ENCODE measurements around a stretch of chr9.

- RAMPAGE, long total RNA: no peak
- RRBS, 2 experiments: 2 to 51% methylated on average over 3 of the region's 23 CpGs
CAGE:
- cytosol, long polyA minus RNA: no peak
- cytosol, long polyA plus RNA: no peak
- long polyA plus RNA: no peak
- nucleolus, long total RNA: no peak
- nucleus, long polyA plus RNA: no peak
- nucleus, long total RNA: no peak
Measured at GRCh38 chr9:131423176-131424088, 29.5 kb downstream of the PRRC2B start.

DNA sequence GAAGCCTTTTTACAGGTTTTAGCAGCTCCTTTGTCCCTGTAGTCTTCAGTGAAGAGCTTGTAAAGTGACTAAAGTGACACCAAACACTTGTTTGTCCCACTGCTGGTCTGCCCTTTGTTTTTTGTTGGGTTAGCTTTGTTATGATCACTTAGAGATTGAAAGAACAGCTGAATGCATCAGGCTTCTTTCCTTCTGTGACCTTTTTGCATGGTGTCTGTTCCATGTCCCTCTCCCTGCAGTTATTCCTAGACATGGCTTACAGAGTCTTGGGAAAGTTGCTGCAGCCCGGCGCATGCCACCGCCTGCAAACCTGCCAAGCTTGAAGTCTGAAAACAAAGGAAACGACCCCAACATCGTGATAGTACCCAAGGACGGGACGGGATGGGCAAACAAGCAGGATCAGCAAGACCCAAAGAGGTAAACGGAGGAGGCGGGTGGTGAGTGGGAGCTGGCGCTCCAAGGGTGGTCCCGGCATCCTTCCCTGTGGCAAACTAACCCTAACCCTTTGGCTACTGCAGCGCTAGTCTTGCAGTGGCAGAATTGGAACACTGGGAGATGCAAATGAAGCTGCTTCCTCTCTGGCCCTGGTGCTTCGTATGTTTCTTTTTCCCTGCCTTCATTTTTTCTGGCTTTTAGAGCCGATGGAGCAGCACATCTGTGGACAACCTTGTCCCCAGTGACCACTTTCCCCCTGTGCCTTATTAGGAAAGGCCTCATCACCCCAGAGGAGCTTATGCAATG, 38.7 kb downstream of the PRRC2B start:
- RAMPAGE, long total RNA: no peak
- RRBS, 2 experiments: no CpG with 5 or more reads among the region's 14 CpGs
CAGE:
- cytosol, long polyA minus RNA: no peak
- cytosol, long polyA plus RNA: no peak
- long polyA plus RNA: no peak
- nucleolus, long total RNA: no peak
- nucleus, long polyA plus RNA: no peak
- nucleus, long total RNA: no peak

- RAMPAGE, long total RNA: no peak
- RRBS, 2 experiments: no CpG with 5 or more reads among the region's 34 CpGs
CAGE:
- cytosol, long polyA minus RNA: no peak
- cytosol, long polyA plus RNA: no peak
- long polyA plus RNA: no peak
- nucleolus, long total RNA: start-site peak on the plus strand at chr9:131625927-131625985, 6 reads
- nucleus, long polyA plus RNA: no peak
- nucleus, long total RNA: no peak
Measured at GRCh38 chr9:131625409-131626591, 80.5 kb downstream of the PRRT1B start.

- RAMPAGE, long total RNA: no peak
- RRBS, 2 experiments: no CpG with 5 or more reads among the region's 26 CpGs
CAGE:
- cytosol, long polyA minus RNA: no peak
- cytosol, long polyA plus RNA: no peak
- long polyA plus RNA: no peak
- nucleolus, long total RNA: no peak
- nucleus, long polyA plus RNA: no peak
- nucleus, long total RNA: no peak
Measured at GRCh38 chr9:131628487-131629568, 83.5 kb downstream of the PRRT1B start.

GRCh38 chr9:131657416-131657965, 82.4 kb downstream of the RAPGEF1 start:
- RAMPAGE, long total RNA: no peak
- RRBS, 2 experiments: no CpG with 5 or more reads among the region's 11 CpGs
CAGE:
- cytosol, long polyA minus RNA: no peak
- cytosol, long polyA plus RNA: no peak
- long polyA plus RNA: no peak
- nucleolus, long total RNA: no peak
- nucleus, long polyA plus RNA: no peak
- nucleus, long total RNA: no peak

DNA sequence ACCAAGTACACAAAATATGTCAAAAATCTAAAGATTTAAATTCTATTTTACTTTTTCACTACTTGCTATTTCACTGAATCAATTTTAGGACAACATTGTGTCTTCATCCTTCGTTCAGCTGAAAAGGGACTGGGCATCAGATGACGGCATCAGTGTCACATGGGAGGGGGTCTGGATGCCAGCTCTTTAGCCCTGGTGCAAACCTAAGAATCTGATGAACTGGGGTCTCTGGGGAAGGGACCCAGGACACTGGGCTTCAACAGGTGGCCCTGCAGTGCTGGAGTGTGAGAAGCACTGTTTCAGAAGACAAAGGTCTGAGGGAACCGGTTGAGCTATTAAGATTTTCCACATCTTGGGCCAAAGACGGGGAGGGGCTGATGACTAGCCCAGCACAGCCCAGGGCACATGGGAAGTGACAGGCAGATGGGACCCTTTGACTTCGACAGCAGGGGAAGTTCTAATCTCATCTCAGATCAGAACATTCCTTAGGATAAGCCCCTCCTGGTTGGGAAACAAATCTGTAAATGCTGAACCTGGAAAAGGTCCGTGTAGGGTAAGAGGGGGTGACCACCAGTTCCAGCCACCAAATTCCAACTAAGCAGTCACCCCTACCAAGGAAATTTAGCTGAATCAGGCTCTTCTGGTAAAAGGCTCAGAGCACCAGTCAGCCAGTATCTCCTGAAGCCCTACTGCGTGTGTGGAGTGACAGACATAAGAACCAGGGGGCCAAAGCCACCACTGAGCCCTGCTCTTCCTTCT, 67.4 kb downstream of the RAPGEF1 start:
- RAMPAGE, long total RNA: no peak
- RRBS, 2 experiments: no CpG with 5 or more reads among the region's 7 CpGs
CAGE:
- cytosol, long polyA minus RNA: no peak
- cytosol, long polyA plus RNA: no peak
- long polyA plus RNA: no peak
- nucleolus, long total RNA: no peak
- nucleus, long polyA plus RNA: no peak
- nucleus, long total RNA: no peak

GRCh38 chr9:131677057-131678331, 62.4 kb downstream of the RAPGEF1 start:
- RAMPAGE, long total RNA: no peak
- RRBS, 2 experiments: no CpG with 5 or more reads among the region's 13 CpGs
CAGE:
- cytosol, long polyA minus RNA: no peak
- cytosol, long polyA plus RNA: no peak
- long polyA plus RNA: no peak
- nucleolus, long total RNA: no peak
- nucleus, long polyA plus RNA: no peak
- nucleus, long total RNA: no peak

- RAMPAGE, long total RNA: no peak
- RRBS, 2 experiments: no CpG with 5 or more reads among the region's 8 CpGs
CAGE:
- cytosol, long polyA minus RNA: no peak
- cytosol, long polyA plus RNA: no peak
- long polyA plus RNA: no peak
- nucleolus, long total RNA: no peak
- nucleus, long polyA plus RNA: no peak
- nucleus, long total RNA: no peak
Measured at GRCh38 chr9:131692262-131692913, 47.5 kb downstream of the RAPGEF1 start.

DNA sequence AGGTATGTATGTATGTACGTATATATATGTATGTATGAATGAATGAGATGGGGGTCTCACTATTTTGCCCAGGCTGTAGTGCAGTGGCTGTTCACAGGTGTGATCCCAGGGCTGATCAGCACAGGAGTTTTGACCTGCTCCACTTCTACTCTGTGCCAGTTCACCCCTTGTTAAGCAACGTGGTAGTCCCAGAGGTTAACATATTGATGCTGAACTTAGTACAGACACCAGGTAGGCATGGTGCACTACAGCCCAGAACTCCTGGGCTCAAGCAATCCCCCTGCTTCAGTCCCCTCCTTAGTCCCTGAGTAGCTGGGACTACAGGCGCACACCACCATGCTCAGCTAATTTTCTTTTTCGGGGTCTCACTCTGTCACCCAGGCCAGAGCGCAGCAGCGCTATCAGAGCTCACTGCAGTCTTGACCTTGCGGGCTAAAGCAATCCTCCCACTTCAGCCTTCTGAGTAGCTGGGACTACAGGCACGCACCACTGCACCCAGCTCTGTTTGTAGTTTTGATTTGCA, 14.7 kb downstream of the RAPGEF1 start:
- RAMPAGE, long total RNA: no peak
- RRBS, 2 experiments: no CpG with 5 or more reads among the region's 8 CpGs
CAGE:
- cytosol, long polyA minus RNA: no peak
- cytosol, long polyA plus RNA: no peak
- long polyA plus RNA: no peak
- nucleolus, long total RNA: no peak
- nucleus, long polyA plus RNA: no peak
- nucleus, long total RNA: no peak

- RAMPAGE, long total RNA: no peak
- RRBS, 2 experiments: no CpG with 5 or more reads among the region's 7 CpGs
CAGE:
- cytosol, long polyA minus RNA: no peak
- cytosol, long polyA plus RNA: no peak
- long polyA plus RNA: no peak
- nucleolus, long total RNA: no peak
- nucleus, long polyA plus RNA: no peak
- nucleus, long total RNA: no peak
Measured at GRCh38 chr9:131727237-131727747, 12.6 kb downstream of the RAPGEF1 start.

GRCh38 chr9:131744043-131744913, 4.4 kb upstream of the RAPGEF1 start:
- RAMPAGE, long total RNA: no peak
- RRBS, 2 experiments: no CpG with 5 or more reads among the region's 12 CpGs
CAGE:
- cytosol, long polyA minus RNA: no peak
- cytosol, long polyA plus RNA: no peak
- long polyA plus RNA: no peak
- nucleolus, long total RNA: no peak
- nucleus, long polyA plus RNA: no peak
- nucleus, long total RNA: no peak

GRCh38 chr9:131869169-131869659, 129.3 kb upstream of the RAPGEF1 start:
- RAMPAGE, long total RNA: no peak
- RRBS, 2 experiments: no CpG with 5 or more reads among the region's 9 CpGs
CAGE:
- cytosol, long polyA minus RNA: no peak
- cytosol, long polyA plus RNA: no peak
- long polyA plus RNA: no peak
- nucleolus, long total RNA: no peak
- nucleus, long polyA plus RNA: no peak
- nucleus, long total RNA: no peak

DNA sequence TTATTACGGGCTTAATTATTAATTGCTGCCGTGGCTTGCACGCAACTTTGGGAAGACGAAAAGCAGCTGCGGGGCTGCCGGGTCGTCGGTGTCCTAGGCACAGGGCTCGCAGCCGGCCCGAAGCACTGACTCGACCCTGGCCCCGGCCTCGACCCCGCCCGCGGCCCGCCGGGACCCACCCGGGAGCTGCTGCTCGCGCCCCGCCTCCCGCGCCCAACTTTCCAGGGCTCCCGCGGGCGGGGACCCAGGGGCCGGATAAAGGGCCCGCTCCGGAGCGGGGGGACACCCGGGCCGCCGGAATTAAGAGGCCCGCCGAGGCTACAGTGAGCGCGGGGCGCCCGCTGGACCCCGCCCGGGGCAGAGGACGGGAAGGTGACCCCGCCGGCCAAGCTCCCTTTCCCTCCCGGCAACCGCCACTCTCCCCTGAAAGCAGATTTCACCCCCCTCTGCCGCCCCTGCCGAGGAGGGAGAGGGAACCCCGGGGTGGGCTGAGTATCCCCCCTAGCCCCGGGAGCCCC, 1.3 kb downstream of the NTNG2 start:
- RAMPAGE, long total RNA: no peak
- RRBS, 2 experiments: 5 to 17% methylated on average over 25 to 28 of the region's 52 CpGs
CAGE:
- cytosol, long polyA minus RNA: no peak
- cytosol, long polyA plus RNA: no peak
- long polyA plus RNA: no peak
- nucleolus, long total RNA: no peak
- nucleus, long polyA plus RNA: no peak
- nucleus, long total RNA: no peak

- RAMPAGE, long total RNA: no peak
- RRBS, 2 experiments: no CpG with 5 or more reads among the region's 19 CpGs
CAGE:
- cytosol, long polyA minus RNA: no peak
- cytosol, long polyA plus RNA: no peak
- long polyA plus RNA: no peak
- nucleolus, long total RNA: no peak
- nucleus, long polyA plus RNA: no peak
- nucleus, long total RNA: no peak
Measured at GRCh38 chr9:132213956-132214638, 52.2 kb downstream of the NTNG2 start.

GRCh38 chr9:132315198-132316301, 39.2 kb downstream of the SETX start:
- RAMPAGE, long total RNA: no peak
- RRBS, 2 experiments: no CpG with 5 or more reads among the region's 8 CpGs
CAGE:
- cytosol, long polyA minus RNA: no peak
- cytosol, long polyA plus RNA: no peak
- long polyA plus RNA: no peak
- nucleolus, long total RNA: no peak
- nucleus, long polyA plus RNA: no peak
- nucleus, long total RNA: no peak

GRCh38 chr9:132378247-132378994, 23.6 kb upstream of the SETX start:
- RAMPAGE, long total RNA: no peak
- RRBS, 2 experiments: no CpG with 5 or more reads among the region's 7 CpGs
CAGE:
- cytosol, long polyA minus RNA: no peak
- cytosol, long polyA plus RNA: no peak
- long polyA plus RNA: no peak
- nucleolus, long total RNA: no peak
- nucleus, long polyA plus RNA: no peak
- nucleus, long total RNA: no peak

GRCh38 chr9:132671904-132672797, 1.9 kb downstream of the GTF3C4 start:
- RAMPAGE, long total RNA: no peak
- RRBS, 2 experiments: no CpG with 5 or more reads among the region's 9 CpGs
CAGE:
- cytosol, long polyA minus RNA: no peak
- cytosol, long polyA plus RNA: no peak
- long polyA plus RNA: no peak
- nucleolus, long total RNA: no peak
- nucleus, long polyA plus RNA: no peak
- nucleus, long total RNA: no peak

DNA sequence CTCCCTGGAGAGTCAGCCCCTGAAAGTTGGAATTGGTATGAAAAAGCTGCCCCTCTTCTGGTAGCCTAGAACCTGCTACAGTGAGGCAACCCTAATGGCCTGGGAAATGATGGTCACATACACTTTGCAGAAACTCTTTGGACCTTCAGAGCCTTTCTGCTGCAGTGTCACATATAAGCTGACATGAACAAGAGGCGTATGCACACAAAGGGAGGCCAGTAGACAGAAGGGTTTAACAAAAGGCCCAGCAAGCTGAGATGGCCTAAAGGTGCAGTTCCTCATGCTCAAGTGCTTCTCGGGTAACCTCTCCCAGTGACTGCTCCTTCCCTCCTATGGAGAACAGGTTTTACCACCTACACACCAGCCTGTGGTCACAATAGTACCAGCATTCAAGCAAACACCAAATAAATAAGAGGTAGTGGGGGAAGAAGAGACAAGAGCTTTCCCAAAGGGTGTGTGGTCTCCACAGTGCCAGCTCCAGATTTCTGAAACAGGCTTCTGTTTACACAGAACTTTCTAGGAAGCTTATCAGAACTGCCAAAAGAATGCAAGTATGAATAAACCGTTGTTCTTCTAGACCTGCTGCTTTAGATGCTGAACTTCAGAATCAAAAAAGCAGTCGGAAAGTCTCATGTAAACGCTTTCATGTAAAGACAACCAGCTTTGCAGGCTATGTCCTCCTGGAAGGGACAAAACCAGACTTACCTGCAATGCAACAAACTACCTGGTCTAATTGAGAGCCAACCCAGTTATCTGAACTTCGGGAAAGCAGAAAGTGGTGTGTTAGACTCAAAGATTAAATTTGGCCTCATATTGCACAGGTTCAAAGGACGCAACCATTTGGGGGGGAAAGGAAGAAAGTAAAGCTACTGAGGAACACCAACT, 16.6 kb downstream of the SPACA9 start:
- RAMPAGE, long total RNA: no peak
- RRBS, 2 experiments: no CpG with 5 or more reads among the region's 7 CpGs
CAGE:
- cytosol, long polyA minus RNA: no peak
- cytosol, long polyA plus RNA: no peak
- long polyA plus RNA: no peak
- nucleolus, long total RNA: no peak
- nucleus, long polyA plus RNA: no peak
- nucleus, long total RNA: no peak

All from GM12878 (cell line).